Glomerular endothelial cell (primary cell): ENCODE results near the gene IRF8.

GRCh38 chr16:85674448-85675132 lies 14.2 kb downstream of the GINS2 start:
- RAMPAGE, long total RNA: no peak

DNA sequence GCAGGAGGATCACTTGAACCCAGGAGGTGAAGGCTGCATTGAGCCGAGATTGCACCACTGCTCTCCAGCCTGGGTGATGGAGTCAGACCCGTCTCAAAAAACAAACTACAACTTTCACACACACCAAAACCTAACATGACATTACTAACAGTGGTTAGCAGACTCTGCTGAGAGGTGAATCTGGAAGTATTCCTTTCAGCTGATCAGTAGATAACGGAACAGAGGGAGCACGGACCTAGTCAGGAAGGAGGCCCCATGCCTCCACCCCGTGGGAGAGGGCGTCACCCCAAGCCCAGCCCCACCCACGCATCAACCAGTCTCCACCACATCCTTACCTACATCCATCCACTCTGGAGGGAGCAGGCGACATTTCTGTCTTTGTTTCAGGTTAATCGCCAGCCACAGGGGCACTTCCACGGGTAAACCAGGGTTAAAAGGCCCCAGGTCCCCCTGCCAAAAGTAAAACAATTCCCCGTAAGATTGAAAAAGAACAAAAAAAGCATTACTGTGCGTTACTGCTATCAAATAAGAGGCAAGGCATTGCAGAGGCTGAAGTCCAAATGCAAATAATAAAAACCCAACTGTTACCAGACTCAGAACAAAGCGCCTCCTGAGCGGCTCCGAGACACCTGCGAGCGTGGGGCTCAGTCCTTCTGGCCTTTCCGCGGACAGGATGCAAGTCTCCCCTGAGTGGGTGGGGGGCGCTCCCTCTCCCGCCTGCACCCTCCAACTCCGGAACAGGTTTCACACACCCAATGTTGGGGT lies 1.4 kb downstream of the GINS2 start:
- RAMPAGE, long total RNA: no peak

- RAMPAGE, long total RNA: no peak
These were observed 4.9 kb upstream of the C16orf74 start for GRCh38 chr16:85755695-85756295.

- RAMPAGE, long total RNA: no peak
These were observed 38.8 kb downstream of the COX4I1 start for GRCh38 chr16:85838287-85838740.

DNA sequence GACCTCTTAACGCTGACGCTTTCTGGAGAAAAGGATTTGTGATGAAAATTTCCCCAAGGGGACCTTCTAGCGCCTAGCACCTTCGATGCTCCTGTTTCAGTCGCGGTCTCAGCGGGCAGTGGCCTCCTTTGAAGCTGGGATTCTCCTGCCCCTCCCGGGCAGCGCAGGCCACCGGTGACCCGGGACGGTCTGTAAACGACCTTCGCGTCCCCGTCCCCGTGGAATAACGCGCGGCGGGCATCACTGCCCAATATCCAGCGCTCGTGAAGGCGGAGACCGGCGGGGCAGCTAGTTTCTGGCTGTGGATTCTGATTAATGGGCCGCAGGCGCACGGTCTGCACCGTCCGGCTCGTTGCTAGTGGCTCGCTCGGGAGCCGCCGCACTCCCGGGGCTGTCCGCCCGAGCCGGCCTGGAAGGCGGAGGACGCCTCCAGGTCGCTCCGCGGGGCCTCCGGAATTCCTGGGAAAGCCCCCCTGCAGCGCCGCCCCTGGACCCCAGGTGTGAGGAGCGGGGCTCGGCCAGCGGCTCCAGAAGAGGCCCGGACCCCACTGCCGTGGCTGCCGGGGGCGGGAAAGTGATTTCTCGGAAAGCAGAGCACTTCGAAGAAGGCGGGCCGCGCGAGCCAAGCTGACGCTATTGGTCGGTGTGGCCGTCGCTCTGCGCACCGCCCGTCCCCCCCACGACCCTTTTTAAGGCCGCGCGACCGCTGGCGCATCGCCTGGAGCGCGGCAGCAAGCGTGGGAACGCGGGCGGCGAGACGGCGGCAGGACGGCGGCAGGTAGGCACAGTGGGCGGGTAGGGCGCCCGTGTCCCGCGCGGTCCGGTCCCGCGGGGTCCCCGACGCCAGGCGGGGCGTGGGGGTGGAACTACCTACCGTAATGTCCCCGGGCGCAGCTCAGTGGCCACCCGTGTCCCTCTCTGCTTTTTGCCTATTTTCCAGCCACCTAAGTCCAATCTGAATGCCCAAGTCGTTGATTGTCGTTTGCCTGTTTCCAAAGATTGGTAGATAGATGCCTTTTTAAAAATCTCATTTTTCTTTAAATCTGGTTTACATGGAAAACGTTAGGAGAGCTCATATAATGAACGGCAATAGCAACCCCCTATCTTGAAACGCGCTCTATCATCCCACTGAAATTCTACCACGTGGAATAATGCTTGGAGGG lies at the start of gene IRF8:
IRF8 (plus strand) TSS at position 717 of the 1,163 bp plus-strand sequence.
- RAMPAGE, long total RNA: no peak

- RAMPAGE, long total RNA: no peak
These were observed 88.0 kb downstream of the IRF8 start for GRCh38 chr16:85986656-85987627.

DNA sequence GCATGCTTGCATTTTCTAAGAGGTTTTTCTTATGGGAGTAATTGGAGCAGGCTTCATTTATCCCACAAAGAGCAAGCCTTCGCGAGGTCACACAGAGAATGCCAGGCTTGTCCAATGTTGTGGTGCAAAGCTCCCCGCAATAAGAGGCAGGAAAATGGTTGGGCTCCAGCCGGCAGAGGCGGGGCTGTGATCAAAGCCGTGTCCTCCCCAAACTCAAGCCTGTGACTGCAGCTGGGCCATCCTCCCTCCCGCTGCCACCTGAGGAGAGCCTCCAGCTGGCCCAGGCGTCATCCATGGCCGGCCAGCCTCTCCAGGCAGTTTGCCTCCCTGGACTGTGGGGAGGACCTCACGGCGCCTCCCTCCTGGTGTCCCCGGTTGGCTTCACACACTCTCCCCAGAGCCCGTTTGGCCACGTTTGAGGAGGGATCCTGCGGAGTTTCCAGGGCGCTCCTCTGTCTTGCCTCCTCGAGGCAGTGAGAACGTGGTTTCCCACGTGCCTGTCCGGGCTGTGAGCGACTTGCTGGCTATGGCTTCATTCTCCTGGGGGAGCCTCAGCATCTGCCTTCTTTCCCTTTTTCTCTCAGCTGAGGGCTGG lies 134.1 kb downstream of the IRF8 start:
- RAMPAGE, long total RNA: no peak

DNA sequence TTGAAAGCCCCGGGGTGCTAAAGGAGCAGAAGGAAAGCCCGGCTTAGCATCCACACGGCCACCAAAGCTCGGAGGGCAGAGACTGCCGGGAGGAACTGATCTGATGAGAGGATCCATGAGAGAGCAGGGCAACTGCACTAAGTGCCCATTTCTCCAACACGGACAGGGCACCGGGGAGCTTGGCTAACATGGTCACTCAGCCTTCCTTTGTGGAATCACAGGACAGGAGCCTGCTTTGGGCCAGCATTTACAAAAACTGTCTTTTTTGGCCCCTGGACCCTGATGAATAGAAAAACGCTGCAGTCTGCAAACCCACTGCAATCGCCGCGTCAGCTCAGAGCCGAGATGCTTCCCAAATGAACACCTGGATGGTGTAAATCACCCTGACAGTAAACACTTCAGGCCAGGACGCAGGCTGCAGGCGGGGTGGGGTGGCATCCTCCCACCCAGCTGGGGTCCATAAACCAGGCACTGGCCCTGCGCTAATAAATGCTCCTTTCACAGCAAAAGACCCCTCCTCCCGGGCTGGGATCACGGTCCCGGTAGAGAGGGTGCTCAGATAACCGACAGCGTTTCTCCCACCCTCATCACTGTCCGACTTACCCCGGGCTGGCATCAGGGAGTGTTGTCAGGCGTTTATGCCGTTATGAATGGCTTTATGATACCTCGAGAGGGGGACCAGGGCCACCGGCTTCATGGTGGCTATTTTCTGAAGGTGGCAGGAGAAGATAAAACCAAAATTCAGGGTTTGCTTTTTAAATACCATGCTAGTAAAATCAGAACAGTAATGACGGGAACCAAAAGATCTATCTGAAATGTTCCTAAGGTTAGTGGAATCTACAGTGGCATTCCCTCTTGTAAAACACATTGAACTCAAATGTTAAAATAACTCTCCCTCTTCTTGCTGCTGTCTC lies 299.6 kb downstream of the IRF8 start:
- RAMPAGE, long total RNA: no peak

DNA sequence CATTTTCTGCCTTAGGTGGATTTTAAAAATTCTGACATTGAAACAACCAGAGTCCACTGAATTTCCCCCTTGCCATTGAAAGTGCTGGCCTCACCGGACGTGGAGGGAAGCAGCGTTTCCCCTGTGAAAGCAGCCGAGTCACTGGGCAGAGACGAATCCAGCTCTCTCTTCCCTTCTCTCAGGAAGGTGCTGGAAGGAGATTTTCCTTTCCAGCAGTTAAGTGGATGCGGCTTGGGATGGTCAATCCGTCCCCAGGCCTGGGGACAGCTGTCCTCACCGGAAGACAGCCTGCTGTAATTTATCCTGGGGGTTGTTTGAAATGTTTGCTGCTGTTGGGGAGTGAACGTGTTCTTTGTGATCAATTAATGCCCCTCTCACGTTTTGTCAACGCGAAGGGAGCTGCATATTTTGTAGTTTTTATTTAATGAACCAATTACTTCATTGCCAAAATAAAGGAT lies 270.9 kb upstream of the FOXF1 start:
- RAMPAGE, long total RNA: no peak

- RAMPAGE, long total RNA: no peak
These were observed 222.4 kb upstream of the FOXF1 start for GRCh38 chr16:86287802-86288419.

DNA sequence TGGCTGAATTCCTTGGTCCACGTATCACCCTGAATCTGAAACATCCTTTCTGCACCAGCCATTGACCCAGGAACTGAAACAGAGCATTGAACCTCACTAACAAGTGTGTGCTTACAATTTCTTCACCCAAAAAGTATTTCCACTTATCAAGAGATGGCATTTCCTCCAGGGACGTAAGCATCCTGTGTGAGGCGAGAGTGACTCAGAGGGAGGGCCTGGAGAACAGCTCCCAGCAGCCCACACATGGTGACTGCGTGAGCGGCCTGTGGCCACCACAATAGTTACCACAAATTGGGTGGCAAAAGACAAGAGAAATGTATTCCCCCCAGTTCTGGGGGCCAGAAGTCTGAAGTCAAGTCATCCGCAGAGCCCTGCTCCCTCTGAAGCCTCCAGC lies 122.9 kb upstream of the FOXF1 start:
- RAMPAGE, long total RNA: no peak

DNA sequence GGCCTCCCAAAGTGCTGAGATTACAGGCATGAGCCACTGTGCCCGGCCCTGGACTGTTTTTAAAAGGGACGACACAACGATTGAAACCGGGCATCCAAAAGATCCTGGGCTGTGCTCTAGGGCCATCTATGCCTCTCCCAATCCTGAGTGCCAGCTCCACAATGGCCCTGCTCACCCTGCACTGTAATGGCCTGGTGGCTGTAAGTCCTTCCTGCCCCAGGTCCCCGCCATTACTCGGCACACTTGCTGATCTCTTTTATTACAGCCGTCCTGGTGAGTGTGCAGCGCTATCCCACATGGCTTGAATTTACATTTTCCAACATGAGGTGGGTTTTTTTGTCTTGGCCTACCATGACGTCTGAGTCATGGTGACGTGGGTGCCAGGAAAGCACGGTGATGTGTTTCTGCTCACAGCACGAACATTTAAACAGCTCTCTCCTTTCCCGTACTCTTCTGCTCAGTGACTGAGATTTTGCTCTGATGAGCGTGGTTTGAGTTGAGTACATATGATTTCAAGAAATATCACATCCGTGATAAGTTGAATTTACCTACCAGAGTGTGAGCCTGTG lies 55.2 kb upstream of the FOXF1 start:
- RAMPAGE, long total RNA: no peak

DNA sequence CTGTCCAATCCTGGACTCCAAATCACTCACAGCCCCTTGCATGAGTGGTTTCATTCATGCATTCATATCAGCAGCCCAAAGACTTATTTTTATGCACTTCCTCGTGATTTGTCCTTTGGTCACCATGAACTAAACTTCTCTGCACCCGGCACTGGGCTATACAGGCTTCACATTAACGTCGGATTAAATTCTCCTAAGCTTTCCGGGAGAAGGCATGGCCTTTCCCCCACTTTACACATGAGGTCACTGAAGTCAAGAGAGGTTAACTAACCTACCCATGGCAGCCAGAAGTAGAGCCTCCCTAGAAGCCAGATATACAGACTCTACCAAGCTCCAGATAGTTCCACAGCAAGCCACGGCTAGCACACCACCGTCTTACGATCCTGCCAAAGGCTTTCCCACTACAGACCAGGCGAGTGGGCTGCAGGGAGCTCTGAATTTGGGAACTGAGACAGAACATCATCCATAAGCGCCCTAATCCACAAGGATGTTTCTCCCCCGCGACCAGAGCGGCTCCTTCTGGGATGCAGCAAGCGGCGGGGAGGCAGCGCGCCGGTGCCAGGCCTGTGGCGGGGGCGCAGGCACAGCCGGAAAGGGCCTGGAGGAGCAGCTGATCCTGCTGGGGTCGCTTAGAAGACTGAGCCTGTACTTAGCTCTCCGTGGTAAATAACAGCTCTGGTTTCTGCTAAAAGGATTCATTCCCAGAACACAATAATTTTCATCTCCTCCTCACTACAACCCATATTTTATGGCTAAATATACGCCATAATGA lies 16.4 kb upstream of the FOXF1 start:
- RAMPAGE, long total RNA: no peak

- RAMPAGE, long total RNA: no peak
These were observed 3.0 kb upstream of the FOXF1 start for GRCh38 chr16:86507199-86507893.

- RAMPAGE, long total RNA: no peak
These were observed 688 bp upstream of the FOXF1 start for GRCh38 chr16:86509357-86510321.

- RAMPAGE, long total RNA: no peak
These were observed 2.8 kb upstream of the FOXC2 start for GRCh38 chr16:86563742-86564305.

GRCh38 chr16:86586263-86586415 lies 7.8 kb downstream of the FOXL1 start:
- RAMPAGE, long total RNA: no peak

- RAMPAGE, long total RNA: no peak
These were observed 19.6 kb downstream of the FOXL1 start for GRCh38 chr16:86597795-86598488.

DNA sequence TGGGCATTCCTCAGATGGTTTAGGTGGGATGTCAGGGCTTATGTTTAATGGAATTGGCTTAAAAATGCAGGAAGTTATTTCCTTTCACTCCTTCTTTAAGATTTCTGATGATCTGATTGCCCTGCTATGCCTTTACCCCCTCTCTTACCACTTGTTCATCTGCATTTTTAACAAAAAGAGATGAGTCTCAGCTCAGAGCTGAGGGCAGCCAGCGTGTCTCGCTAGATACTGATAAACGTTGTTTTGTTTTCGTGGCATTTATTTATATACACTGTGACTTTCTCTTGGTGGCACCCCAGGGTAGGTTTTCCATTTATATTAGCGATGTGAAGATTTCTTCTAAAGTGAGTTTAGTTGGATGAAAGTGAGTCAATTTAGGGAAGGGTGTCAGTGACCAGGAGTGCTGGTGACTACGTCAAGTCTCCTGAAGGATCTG lies 30.9 kb downstream of the FOXL1 start:
- RAMPAGE, long total RNA: no peak

DNA sequence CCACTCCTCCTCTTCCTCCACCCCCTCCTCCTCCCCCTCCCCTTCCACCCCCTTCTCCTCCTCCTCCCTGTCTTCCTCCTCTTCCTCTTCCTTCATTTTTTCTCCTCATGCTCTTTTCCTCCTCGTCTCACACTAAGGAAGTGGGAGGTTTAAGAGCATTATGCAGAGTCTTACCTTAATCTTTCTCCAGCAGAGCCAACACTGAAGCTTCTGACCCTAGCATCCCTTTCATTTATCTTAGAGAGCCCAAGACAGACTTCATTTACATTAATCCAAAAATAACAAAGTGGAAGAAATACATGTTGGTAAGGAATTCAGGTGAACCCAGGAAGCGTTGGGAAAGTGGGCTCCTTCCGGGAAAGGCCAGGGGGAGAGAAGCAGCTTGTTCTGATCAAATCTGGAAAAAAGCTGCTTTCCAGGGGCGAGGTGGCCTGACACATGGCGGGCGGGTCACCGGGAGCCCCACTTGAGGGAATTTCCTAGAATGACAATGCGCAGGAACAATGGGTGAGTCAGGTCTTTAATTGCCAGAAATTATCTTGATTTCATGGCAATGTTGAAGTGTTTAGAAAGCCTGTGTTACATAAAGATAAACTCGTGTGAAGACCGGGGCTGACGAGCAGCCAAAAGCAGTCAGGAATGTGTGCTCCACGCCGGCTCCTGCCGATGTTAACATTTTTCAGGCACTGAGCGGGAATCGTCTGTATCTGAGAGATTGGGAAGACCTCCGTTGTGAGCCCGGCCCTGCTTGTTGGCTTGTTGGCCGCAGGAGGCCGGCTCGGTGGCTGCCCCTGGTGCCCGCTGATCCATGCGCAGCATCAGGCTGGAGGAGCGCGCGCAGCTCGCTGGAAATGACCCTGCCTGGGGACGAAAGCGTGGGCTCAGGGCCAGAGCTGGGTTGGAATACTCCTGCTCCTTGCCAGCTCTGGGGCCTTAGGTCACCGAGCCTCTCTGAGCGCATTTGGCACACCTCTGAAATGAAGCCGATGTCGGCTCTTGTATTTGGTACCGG lies 353.0 kb downstream of the FOXL1 start:
- RAMPAGE, long total RNA: no peak